Retinal pigment epithelial cell (primary cell): ENCODE measurements around a stretch of chr7.

DNA sequence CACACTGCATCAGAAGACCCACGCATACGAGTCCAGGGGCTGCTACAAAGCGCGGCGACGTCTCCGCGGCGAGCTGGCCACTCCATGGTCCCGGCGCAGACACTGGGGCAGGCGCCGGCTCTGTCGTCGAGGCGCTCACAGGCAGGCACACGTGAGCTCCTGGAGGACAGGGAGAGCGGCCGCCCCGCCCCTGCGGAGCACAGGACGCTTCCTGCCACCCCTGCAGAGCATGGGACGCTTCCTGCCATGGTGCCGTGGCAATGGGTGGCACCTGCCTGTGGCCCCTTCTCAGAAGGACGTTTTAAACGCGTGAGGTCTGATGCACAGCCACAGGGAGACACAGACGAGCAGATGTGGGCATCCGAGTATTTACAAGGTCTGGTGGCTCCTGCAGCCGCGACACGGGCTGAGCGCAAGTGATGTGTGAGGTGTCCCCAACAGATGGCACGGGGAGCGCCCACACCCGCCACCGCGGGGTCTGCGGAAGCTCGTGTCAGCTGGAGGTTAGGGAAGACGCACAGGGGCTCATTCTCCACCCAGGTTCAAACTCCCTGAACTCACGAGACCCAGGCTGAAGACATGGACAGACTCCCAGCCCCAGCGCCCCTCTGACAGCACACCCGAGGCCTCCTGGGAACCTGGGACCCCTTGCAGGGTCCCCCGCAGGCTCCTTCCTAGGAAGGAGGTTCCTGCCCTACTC lies 21.4 kb upstream of the GPR146 start:
- RRBS: no CpG with 5 or more reads among the region's 45 CpGs

DNA sequence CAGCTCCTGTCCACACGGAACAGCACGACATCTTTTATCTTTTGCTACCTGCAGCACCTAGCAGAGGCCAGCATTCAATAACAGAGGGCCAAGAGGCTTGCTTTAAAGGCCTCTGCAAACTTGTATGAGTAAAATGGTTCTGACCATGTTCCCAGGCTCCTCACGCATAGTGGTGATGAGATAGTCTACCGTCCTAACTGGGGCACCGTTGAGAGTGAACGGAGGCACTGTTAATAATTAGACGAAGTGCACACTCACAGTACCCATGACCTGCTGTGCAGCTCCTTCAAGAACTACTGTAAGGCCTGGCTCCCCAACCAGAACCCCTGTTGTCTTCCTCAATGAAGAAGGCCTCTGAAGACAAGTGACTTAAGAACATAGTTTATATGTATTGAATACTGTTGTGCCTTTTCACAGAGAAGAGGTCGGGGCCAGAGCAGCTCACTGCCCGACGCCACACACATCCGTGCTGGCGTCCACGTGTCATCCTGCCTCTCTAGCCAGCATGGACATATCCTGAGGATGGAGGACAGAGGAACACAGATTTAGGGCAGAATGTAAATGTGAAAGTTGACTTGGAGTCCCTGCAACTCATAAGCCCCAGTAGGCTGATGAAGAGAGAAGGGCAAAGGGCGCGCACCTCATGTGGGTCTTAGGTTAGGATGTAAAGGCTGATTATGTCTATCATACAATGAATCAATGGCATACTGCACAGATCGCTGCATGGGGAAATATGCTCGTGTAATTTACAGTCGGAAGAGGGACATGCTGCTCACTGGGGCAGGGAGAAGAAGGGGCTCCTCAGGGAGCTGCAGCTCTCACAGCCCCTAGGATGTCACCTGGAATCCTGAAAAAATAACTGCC lies 1.3 kb downstream of the GPR146 start:
- RRBS: no CpG with 5 or more reads among the region's 18 CpGs

DNA sequence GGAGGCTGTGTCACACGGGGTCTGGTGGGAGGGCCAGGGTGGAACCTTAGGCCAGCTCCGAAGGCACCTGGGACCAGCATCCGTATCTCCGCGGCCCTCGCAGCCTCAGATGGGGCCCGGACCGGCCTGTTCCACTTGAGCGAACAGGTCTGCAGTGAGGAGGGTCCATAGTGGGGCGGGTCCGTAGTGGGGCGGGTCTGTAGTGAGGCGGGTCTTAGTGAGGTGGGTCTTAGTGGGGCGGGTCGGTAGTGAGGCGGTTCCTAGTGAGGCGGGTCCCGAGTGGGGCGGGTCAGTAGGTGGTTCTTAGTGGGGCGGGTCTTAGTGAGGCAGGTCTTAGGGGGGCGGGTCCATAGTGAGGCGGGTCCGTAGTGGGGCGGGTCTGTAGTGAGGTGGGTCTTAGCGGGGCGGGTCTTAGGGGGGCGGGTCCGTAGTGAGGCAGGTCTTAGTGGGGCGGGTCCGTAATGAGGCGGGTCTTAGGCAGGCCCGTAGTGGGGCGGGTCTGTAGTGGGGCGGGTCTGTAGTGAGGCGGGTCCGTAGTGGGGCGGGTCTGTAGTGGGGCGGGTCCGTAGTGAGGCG lies 15.1 kb downstream of the GPR146 start:
- RRBS: no CpG with 5 or more reads among the region's 40 CpGs

DNA sequence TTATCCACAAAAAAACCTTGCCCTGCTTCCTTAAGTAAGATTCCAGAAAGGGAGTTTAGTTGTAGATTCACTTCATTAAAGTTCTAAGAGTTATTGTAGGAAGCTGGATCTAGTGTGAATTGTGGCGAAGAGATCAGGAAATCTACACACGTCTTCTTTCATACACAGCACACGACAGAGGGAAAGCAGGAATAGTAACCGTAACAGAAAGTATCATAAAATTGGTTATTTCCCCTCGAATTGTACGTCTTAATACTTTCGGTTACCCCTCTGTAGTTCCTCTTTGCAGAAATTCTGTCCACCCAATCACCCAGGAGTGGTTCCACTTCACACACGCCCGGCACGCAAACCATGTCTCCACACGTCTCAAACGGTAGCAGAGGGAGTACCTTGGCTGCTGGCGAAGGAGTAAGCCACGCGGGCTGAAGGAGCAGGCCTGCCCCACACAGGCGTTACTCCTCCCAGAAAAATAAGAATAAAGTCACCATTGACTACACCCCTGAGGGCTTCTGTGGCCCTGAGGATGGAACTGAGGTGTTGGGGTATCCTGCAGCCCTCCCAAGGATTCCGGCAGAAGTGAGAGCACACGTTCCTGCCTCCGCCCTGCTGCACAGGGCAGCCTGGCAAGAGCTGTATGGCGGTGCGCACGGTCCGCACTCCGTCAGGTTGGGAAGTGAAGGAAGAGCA lies 17.9 kb downstream of the GPR146 start:
- RRBS: no CpG with 5 or more reads among the region's 24 CpGs

- RRBS: 0% methylated on average over 4 of the region's 22 CpGs
These were observed 14.3 kb downstream of the C7orf50 start for GRCh38 chr7:1123541-1124291.

DNA sequence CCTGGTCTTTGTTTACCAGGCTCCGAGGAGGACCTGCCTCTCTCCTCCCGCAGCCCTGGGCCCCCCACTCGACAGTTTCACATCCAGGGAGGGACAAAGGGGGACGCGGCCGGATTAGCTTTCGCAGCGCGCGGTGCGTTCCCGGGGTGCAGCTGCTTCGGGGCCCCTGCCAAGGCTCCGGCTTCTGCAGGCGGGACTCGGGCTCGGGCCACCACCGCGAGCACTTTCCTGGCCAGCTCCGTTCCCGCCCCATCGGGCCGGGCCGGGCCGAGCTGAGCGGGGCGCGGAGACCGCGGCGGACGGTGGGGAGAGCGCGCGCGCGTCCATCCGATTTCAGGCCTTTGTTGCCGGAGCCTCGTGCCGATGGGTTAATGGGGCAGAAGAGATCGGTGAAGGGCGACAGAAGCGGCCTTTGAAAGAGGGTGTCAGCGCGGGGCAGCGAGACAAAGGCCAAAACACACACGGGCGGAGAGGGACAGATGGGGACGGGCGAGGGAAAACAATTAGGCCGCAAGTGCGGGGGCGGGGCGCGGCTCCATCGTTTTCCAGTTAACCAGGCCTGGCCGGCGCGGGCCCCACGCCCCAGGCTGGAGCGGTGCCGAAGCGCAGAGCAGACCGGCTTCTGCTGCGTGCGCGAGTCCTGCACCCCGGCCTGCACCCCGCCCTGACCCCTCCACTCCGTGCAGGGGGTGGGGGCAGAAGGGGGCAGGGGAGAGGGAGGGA lies 8.4 kb upstream of the UNCX start:
- RRBS: 1% methylated on average over 30 of the region's 71 CpGs

DNA sequence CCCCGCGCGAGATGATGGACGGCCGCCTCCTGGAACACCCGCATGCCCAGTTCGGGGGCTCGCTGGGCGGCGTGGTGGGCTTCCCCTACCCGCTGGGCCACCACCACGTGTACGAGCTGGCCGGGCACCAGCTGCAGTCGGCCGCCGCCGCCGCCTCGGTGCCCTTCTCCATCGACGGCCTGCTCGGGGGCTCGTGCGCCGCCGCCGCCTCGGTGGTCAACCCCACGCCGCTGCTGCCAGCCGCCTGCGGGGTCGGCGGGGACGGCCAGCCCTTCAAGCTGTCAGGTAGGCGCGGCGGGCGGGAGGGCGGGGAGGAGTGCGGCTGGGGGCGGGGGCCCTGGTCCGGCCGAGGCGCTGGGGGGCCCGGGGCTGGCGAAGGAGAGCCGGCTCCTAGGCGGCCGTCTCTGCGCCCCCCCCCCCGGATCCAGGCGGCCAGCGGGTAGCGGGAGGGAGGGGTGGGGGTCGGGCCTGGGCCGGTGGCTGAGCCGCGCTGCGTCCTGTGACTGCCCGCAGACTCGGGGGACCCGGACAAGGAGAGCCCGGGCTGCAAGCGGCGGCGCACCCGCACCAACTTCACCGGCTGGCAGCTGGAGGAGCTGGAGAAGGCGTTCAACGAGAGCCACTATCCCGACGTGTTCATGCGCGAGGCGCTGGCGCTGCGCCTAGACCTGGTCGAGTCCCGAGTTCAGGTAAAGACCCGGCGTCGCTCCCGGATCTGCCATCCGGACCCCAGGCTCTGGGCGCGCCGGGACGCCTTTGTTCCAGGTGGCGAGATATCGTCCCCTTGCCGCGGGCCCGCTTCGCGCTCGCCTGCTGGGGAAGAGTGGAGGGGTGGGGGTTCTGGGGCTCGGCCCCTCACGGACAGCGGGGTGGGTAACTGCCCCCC lies 578 bp downstream of the UNCX start:
- RRBS: 3% methylated on average over 18 of the region's 101 CpGs

GRCh38 chr7:1289643-1290740 lies 57.3 kb downstream of the UNCX start:
- RRBS: 10% methylated on average over 13 of the region's 72 CpGs

- RRBS: 55% methylated on average over 3 of the region's 20 CpGs
These were observed 5.4 kb downstream of the MICALL2 start for GRCh38 chr7:1453812-1454407.

DNA sequence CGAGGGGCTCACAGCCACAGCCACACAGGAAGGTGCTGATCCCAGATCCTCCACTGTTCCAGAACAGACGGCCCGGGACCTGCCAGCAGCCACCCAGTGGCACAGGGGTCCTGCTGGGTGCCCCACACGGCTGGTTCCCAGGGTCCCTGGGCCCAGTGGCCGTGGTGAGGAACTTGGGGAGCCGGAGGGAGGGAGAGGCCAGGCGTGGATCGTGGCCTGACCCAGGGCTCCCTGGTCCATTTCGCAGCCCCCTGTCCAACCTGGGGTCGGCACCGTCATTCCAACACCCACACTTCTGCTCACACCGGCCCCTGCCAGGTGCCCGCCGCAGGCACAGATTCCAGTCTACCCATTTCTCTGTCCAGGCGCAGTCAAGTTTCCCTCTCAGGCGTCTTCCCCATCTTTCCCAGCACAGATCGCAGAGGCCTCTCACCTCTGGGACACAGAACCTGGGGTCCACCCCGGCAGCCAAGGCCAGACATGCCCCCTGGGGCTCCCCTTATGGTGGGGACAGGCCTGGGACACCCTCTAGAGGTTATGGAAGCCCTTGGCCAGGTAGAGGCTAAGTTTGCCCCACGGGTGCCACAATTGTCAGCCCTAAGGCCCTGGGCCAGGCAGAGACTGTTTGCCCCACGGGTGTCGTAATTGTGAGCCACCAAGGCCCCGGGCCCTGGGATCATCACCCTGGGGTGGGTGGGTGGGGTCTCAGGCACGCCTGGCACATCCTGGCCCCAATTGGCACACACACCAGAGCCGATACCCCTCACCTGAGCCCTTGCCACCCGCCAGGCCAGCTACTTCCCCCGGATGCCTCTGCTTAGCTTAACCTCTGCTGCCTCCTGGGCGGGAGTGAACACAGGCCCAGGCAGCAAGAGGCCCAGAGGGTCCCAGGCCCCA lies 8.1 kb upstream of the MICALL2 start:
- RRBS: 76% methylated on average over 3 of the region's 27 CpGs

DNA sequence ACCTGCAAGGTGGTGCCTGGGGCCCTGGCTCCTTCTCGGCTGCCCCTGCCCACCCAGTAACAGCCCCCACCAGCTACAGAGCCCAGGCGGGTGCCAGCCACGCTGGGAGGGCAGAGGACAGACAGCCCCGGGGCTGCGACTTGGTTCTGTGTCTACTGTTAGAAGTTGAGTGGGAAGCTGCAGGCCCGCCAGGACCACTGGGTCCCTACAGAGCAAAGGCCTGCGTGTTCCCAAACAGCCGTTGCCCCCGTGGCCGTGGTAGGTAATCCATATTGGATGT lies 11.3 kb downstream of the MAFK start:
- RRBS: no CpG with 5 or more reads among the region's 10 CpGs

- RRBS: 93% methylated on average over 11 of the region's 20 CpGs
These were observed 11.7 kb downstream of the MAFK start for GRCh38 chr7:1542191-1542649.

DNA sequence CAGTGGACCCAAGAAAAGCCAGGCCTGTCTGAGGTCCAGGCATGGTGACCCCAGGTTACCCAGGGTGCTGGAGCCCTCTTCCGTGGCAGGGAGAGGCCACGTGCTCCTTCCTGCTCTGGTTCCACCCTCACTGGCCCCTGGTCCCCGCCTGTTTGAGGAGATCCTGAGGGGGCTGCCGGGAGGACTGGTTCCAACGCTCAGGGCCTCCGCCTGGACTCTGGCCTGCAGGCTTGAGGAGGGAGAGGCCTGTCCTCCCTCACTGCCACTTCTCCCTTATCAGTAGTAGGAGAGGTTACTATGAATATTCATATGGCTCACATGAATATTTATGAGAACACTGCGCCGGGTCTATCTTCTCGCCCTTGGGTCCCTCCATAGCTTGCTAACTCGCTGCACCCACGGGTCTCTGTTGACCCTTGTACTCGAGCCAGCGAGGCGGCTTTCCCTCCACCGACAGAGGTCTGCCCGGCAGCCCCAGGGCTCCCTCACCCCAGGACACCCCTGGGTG lies 25.3 kb upstream of the ELFN1 start:
- RRBS: no CpG with 5 or more reads among the region's 16 CpGs

DNA sequence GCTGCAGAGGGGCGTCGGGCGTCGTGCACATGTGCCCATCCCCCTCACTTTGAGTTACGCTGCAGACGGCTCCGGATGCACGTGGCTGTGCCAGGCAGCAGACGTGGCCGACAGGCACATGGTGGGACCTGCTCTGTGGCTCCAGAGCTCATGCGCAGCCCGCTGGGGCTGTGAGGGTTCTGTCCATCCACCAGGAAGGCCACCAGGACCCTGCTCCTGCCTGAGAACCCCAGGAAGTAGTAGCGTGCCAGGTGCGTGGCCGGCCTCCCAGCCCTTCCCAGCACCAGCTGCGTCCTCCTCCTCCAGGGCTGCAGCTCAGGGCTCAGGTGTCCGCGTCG lies 24.9 kb downstream of the ELFN1 start:
- RRBS: no CpG with 5 or more reads among the region's 19 CpGs

DNA sequence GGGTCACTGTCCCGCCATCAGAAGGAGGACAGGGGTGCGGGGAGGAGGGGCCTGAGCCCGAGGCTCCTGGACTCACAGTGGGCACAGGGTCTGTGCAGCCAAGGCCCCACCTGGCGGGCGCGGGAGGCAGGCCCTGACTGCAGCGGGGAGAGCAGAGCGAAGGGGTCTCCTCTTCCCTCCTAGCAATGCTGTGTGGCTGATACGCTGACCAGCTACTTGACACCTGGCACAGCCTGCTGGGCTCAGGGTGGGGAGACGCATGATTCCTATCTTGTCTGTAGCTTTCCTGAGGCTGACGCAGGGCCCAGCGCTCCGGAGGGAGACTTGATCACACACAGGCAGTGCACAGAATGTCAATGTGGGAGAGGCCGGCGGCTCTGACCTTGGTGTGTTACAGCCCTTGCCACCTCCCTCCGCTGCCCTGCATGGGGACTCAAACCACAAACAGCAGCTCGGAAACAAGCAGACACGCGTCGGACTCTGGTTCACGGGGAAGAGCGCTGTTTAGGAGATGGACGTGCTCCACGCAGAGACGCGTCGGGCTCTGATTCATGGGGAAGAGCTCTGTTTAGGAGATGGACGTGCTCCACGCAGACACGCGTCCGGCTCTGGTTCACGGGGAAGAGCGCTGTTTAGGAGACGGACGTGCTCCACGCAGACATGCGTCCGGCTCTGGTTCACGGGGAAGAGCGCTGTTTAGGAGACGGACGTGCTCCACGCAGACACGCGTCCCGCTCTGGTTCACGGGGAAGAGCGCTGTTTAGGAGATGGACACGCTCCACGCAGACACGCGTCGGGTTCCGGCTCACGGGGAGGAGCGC lies 175.1 kb downstream of the ELFN1 start:
- RRBS: no CpG with 5 or more reads among the region's 57 CpGs

- RRBS: 86% methylated on average over 8 of the region's 25 CpGs
These were observed 178.3 kb downstream of the ELFN1 start for GRCh38 chr7:1848121-1849007.

GRCh38 chr7:1883733-1884252 lies 213.7 kb downstream of the ELFN1 start:
- RRBS: 93% methylated on average over 5 of the region's 24 CpGs

DNA sequence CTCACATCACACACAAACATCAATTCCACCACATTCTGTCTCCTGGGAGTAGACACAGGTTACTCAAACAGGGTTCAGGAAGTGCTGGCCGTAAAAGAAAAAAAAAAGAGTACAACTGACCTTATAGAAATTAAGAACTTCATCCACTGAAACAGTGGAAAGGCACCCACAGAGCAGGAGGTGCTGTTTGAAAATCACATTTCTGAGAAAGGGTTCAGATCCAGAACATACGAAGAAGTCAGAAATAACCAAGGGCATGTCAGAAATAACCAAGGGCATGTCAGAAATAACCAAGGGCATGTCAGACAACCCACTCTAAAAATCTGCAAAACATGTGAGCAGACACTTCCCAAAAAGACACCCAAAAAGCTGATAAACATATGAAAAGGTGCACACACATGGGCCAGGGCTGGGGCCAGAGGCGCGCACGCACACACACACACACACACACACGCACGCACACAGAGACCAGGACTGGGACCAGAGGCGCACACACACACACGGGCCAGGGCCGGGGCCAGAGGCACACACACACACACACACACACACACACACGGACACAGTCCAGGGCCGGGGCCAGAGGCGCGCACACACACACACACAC lies 268.3 kb downstream of the ELFN1 start:
- RRBS: 90% methylated on average over 2 of the region's 14 CpGs

DNA sequence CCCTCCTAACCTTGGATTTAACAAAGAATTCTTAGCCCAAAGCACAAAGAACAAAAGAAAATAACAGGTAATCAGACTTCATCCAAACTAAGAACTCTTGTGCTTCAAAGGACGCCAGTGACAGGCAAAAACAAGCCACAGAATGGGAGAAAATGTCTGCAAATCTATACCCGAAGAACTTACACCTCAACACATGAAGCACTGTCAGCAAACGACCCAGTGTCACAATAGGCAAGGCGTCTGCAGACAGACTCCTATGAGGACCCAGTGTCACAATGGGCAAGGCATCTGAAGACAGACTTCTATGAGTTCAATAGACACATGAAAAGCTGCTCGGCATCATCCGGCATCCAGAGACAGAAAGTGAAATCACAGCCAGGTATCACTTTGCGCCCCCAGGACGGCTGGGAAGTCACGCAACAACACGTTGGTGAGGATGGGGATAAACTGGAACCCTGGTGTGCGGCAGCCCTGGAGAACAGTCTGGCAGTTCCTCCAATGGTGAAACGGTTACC lies 273.2 kb downstream of the ELFN1 start:
- RRBS: no CpG with 5 or more reads among the region's 12 CpGs

DNA sequence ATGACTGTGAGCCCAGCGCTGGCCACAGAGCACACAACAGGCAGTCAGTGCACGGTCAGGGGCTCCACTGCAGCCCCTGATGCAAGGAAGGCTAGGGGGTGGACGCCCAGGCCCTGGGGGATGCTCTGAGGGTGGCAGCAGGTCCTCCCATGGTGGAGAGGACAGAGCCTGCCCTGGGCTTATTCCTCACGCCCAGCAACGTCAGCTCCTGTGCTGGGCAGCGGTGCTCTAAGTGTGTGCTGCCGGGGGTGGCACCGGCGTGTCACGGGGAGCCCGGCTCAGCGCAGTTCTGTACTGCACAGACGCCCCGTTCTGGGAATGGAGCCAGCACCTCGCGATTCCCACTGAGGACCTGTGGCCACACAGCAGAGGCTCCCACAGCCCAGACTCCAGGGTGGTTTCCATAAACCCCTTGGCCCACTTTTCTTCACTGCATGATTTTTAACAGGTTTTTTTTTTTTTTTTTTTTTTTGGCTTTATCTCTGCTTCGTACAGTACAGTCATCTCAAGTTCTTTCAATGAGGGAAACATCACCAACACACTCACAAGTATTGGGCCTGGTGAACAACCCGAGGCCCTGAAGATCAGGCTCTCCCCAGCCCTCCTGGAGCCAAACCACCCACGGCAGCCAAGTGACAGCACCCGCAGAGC lies 223.0 kb downstream of the MAD1L1 start:
- RRBS: no CpG with 5 or more reads among the region's 20 CpGs